Omental fat pad (tissue), 4 donors: ENCODE measurements around a stretch of chr2.

DNA sequence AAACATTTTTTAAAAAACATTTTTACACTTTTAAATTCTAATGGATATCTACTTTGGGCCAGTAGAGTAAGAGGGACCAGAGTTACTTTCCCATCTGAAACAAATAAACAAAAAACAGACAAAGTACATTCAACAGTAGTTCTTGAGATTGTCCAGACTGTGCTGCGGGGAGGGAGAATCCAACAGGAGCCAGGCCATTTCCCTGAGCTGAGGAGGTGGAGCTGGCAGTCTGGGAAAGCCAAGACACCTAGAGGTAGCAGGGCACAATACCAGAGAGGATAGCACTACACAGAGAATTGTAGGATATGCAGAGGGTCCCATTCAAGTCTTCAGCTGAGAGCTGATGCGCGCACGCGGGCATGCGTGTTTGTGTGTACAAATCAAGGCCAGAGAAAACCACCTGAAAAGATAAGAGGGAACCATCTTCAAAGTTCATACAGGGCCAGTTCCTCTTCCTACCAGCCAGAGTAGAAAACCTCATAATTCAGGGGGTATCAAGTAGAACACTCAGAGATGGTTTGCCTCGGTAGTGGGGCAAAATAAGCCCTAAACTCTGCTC lies 44.0 kb downstream of the PTRHD1 start:
- PRO-cap = no peak
- RAMPAGE, long total RNA, 4 experiments = no peak in any of the 4 experiments

DNA sequence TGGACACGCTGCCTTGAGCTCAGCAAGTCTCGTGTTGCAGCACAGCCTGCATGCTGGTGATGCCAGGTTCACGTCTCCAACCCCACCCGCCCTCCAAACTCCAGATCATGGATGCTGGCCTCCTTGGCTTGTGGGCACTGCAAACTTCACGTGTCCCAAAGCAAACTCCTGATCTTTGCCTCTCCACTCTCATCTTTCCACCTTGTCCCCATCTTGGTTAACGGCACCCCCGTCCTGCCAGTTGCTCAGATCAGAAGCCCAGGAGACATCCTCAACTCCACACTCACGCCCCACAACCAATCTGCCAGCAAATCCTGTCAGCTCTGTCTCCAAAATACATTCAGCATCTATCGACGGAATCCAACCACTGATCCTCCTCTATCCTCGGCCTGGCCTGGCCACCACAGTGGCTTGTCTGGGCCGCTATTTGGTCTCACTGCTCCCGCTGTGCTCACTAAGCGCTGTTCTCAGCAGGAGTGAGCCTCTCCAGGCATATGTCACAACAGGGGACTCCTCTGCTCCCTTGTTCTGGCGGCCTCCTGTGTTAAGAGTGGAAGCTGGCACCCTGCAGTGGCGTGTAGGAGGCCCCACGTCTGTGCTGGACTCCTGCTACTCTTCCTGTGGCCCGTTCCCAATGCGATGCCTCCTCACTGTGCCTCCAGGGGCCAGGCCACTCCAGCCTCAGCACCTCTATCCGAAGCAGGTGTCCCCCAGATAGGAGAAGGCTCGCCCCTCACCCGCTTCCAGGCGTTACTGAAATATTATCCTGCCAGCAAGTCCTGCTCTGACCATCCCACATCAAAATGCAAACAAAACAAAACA lies 39.7 kb downstream of the CENPO start:
- PRO-cap = no peak
- RAMPAGE, long total RNA, 4 experiments = no peak in any of the 4 experiments

DNA sequence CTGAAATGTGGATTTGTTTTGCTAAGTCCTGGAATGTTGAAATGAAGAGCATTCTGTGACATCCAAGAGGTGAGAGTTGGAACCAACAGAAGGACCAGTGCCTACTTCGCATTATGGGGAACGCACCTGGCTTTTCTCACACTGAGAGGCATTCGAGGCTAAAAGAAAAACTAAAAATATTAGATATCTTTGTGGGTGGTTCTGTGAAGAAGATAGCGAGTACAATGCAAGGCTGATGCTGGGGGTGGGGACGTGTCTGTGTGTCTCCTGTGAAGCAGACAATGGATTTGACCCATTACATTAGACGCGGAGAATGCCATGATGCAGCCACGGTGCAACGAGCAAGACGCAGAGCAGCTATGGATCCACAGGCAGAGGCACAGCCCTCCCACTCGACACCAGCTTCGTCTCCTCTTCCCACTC lies 61.1 kb downstream of the ADCY3 start:
- PRO-cap = no peak
- RAMPAGE, long total RNA, 4 experiments = no peak in any of the 4 experiments

DNA sequence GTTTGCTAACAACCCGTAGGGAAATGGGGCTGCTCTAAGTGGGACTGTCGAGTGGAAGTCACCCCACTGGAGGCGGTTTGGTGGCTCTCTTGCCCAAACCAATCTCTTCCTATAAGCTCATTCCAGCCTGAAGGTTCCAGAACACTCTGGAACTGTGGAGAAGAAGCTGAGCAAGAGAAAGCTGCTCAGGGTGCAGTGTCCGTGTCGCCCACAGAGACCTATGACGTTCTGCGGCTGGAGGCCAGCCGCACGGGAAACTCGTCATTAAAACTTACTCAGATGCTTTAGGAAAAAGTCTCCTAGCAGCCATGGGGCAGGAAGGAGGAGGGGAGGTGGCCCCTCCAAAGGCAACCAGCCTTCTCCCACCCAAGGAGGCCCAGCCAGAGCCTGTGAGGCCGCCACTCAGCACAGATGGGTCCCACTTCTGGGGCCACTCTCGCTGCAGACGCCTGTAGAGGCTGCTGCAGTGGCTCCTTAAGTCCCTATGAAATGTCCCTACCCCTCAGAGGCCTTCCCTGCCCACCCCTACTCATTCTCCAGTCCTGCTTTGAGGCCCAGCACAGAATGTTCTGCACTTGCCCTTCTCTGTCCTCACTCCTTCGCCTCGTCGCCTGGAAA lies 41.6 kb downstream of the ADCY3 start:
- PRO-cap = no peak
- RAMPAGE, long total RNA, 4 experiments = no peak in any of the 4 experiments

DNA sequence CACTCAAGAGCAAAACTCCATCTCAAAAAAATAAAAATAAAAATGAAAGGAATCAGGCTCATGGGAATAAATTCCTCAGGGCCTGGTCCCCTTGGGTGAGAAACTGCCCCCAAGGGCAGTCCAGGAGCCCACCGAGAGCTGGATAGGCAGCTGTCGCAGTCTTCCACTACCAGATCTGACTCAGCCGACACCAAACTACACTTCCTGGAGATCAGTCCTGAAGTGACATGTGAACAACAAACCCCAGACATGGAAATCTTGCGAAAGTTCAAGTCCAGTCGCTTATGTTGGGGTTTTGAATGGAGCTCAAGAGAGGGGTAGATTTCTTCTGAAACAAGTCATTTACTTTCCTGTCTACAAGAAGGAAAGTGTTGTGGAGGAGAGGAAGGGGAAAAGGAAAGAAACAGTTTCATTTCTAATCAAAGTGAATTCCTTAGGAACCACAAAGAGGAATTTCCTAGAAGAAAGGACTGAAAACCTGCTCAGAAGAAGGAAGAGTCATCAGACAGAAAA lies 12.9 kb downstream of the ADCY3 start:
- PRO-cap = no peak
- RAMPAGE, long total RNA, 4 experiments = no peak in any of the 4 experiments

DNA sequence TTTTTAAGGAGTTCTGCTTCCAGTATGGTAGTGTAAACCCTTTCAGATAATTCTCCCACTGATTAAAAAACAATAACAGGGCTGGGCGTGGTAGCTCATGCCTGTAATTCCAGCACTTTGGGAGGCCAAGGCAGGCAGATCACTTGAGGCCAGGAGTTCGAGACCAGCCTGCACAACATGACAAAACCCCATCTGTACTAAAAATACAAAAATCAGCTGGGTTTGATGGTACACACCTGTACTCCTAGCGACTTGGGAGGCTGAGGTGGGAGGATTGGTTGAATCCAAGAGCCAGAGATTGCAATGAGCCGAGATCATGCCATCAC lies 8.9 kb upstream of the DNAJC27 start:
- PRO-cap = no peak
- RAMPAGE, long total RNA, 4 experiments = no peak in any of the 4 experiments

GRCh38 chr2:25176335-25176753 lies 8.0 kb upstream of the POMC start:
- PRO-cap = no peak
- RAMPAGE, long total RNA, 4 experiments = no peak in any of the 4 experiments

- PRO-cap = no peak
- RAMPAGE, long total RNA, 4 experiments = no peak in any of the 4 experiments
These were observed 62.3 kb upstream of the POMC start for GRCh38 chr2:25230397-25231357.

- PRO-cap = no peak
- RAMPAGE, long total RNA, 4 experiments = no peak in any of the 4 experiments
These were observed 1.7 kb downstream of the DTNB start for GRCh38 chr2:25671606-25672089.

DNA sequence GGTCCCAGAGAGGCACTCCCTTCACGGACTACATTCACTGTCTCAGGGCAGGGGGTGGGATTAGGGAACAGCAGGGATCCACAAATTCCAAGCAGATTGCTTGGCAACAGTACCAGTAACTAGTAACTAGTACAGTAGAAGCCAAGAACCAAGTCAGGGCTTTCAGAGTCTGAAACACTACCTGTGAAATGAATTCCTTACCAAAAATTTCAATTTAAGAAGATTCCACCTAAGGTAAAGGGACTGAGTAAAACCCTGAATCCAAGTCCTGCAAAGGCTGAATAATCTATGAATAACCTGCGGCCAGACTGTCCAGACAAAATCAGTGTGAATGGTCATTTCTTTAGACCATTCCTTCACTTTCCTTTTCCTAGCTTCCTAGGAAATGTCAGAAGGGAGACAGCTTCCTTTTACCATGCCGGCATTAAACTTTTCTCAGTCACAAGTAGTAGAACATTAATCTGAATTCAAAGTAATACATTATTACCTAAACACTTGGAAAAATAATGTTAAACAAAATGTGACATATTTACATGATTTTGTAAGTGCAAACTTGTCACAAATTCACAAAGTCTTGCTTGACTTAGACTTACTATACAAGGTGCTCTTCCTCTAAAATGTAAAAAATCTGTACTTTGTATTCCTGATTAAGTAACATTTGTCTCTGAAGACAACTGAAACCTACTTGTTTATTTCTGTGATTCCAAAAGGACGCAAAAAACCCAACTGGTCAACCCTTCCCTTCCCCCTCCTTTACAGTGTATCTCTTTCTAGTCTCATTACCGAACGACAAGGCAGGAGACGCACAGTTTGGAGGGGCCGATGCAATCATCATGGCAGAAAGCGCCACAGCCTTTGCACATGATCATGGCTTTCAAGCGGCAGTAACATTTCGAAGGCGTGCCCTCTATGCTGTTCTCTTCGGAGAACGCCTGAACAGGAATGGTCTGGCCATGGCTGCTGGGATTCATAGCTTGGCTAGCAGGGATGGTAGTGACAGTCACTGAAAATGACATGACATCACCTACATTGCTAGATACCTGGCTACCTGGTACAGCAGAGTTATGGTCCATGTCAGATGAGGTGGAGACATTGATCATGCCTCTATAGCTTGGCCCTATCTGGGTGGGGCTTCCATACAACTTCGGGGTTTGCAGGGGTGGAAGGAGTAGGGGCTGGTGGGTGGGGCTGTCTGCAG lies 68.3 kb upstream of the DTNB start:
- PRO-cap = no peak
- RAMPAGE, long total RNA, 4 experiments = no peak in any of the 4 experiments

- PRO-cap = no peak
- RAMPAGE, long total RNA, 4 experiments = no peak in any of the 4 experiments
These were observed 68.7 kb downstream of the ASXL2 start for GRCh38 chr2:25809588-25810036.

GRCh38 chr2:25960951-25961204 lies 21.4 kb downstream of the KIF3C start:
- PRO-cap = no peak
- RAMPAGE, long total RNA, 4 experiments = no peak in any of the 4 experiments

DNA sequence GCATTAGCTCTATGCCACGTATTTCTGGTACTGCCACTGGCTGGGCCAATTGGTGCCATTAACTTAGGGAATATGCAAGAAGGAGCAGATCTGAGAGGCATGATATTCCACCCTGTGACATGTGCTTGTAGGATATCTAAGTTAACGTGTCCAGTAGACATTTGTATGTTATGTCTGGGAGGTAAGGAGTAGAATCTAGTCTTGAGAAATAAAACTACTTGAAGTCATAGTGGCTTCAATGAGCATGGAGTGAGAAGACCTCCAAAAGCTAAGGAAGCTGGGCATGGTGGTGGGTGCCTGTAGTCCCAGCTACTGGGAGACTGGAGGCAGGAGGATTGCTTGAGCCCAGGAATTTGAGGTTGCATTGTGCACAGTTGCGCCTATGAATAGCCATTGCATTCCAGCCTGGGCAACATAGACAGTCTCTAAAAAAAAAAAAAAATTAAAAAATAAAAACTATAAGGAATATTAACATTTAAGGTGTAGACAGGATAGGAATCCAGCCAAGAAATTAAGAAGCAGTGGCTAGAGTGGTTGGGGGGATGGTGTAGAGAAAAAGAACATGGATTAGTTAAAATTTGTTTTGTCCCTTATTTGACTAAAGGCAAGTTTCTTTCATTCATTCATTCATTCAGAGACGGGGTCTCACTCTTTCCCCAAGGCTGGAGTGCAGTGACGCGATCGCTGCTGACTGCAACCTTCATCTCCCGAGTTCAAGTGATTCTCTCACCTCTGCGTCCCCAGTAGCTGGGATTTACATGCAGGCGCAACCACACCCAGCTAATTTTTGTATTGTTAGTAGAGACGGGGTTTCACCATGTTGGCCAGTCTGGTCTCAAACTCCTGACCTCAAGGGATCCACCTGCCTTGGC lies 23.4 kb downstream of the RAB10 start:
- PRO-cap = no peak
- RAMPAGE, long total RNA, 4 experiments = no peak in any of the 4 experiments

DNA sequence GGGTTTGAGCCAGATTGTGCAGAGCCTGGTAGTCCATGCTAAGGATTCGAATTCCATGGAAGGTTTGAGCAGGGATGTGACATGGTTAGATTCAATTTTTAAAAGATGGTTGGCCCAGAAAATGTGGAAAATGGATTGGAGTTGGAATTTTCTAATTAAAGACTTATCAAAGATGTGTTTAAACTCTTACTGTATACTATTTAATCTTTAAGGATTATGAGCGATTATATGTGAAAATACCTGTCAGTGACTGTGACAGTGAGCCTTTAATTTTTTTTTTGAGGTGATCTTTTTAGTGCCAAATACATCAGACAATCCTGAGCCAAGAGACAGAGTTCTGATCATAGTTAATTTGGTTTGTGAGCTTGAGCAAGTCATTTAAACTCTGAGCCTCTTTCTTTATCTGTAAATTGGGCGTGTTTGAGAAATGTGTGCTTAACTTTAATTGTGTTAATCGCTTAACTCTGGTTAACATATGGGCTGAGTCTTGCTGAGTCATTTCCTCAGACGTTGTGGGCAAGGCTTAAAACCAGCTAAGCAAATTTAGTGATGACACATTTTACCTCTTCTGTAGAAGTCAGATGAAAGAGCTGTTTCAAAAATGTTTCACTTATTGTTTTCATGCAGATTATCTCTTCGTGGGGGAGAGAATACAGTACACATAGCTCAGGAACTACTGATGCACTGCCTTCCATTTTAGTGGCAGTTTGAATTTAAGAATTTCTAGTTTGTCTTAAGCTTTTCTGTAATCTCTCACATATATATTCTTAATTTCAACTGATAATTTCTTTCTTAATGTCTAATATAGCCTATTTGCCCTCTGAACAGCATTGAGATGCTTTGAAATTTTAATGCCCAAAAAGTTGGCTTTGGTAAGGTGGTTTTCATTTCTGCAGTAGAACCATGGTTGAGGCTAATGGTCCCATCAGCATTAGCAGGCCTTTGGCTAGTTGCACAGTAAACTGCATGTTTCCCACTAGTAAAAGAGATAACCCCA lies 34.7 kb downstream of the RAB10 start:
- PRO-cap = no peak
- RAMPAGE, long total RNA, 4 experiments = no peak in any of the 4 experiments

- PRO-cap = no peak
- RAMPAGE, long total RNA, 4 experiments = no peak in any of the 4 experiments
These were observed 41.0 kb downstream of the RAB10 start for GRCh38 chr2:26074891-26075246.

GRCh38 chr2:26233934-26234591 lies 10.4 kb downstream of the HADHA start:
- PRO-cap = no peak
- RAMPAGE, long total RNA, 4 experiments = no peak in any of the 4 experiments

GRCh38 chr2:26299366-26300226 lies 46.3 kb upstream of the SELENOI start:
- PRO-cap = no peak
- RAMPAGE, long total RNA, 4 experiments = no peak in any of the 4 experiments

- PRO-cap = no peak
- RAMPAGE, long total RNA, 4 experiments = no peak in any of the 4 experiments
These were observed 45.6 kb upstream of the SELENOI start for GRCh38 chr2:26300227-26300892.

DNA sequence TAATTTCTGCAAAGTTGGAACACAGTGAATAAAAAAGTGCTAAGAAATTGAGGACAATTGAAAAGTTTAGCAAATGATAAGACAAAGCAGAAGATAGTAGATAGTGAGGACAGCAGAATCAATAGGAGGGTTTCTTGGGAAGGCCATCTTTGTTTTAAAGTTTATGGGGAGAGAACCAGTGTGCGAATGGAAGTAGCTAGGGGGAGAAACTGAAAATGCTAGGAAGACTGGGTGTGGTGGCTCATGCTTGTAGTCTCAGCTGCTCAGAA lies 19.3 kb upstream of the DRC1 start:
- PRO-cap = no peak
- RAMPAGE, long total RNA, 4 experiments = no peak in any of the 4 experiments

GRCh38 chr2:26389933-26390169 lies 11.9 kb upstream of the DRC1 start:
- PRO-cap = no peak
- RAMPAGE, long total RNA, 4 experiments = no peak in any of the 4 experiments